ENCODE data around the gene PLEKHA6.

- PRO-cap, result no peak
Observed at GRCh38 chr1:203520042-203520656, 26.2 kb downstream of the OPTC start.

DNA sequence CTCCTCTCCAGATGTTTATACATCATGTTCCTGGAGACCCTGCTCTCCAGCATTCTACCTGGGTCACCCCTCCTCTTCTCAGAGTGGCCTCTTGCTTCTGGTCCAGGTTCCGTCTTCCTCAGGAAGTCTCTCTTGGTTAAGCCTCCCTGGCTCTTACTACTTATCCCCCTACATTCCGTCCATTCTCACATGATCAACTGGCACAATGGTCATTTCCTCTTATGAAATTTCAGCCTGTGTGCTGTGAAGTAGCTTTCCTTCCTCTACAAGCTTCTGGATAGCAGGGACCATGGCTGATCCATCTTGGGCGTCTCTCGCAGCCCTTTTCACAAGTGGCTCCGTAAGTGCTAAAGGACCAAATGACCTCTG, 33.9 kb upstream of the ATP2B4 start:
- PRO-cap, result no peak

DNA sequence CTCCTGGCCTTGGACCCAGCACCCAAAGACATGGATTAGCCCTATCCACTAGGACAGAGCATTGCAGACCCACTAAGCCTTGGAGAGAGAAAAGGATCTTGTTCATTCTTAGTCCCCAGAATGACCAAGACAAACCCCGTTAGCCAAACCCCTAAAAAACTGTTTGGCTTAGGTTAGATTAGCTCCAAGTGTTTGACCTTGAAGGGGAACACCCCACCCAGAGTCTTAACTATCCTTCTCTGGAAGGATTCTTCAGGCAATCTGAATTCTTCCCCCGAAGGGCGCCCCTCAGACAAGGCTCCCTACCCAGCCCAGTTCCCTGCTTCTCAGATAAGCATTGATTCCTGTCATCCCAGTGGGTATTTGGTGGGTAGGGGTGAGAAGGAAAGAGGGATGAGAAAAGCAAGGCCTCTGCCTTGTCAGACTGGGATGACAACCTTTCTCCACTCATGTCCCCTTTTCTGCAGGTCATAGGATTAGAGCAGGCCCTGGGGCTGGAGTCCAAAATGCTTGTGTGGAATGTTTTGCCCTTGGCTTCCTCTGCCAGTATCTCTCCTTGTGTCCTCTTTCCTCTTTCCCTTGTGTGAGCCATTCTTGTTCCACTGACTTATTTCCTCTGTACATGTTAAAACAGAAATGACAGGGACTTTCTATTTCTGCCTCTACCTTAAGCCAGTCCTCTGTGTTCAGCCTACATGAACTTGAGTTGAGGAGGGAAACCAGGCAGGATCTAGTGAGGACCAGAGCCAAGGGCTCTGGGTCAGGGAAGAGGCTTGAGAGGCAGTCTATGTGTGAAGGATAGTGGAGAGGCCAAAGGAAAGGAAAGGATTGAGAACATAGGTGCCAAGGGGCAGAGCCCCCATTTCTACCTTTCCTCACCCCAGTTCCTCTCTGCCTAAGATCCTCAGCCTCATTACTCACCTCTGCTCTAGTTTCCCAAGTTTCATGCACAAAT, 4.0 kb downstream of the ATP2B4 start:
- PRO-cap, result no peak

GRCh38 chr1:203649299-203649790, 22.7 kb downstream of the ATP2B4 start:
- PRO-cap, result no peak

DNA sequence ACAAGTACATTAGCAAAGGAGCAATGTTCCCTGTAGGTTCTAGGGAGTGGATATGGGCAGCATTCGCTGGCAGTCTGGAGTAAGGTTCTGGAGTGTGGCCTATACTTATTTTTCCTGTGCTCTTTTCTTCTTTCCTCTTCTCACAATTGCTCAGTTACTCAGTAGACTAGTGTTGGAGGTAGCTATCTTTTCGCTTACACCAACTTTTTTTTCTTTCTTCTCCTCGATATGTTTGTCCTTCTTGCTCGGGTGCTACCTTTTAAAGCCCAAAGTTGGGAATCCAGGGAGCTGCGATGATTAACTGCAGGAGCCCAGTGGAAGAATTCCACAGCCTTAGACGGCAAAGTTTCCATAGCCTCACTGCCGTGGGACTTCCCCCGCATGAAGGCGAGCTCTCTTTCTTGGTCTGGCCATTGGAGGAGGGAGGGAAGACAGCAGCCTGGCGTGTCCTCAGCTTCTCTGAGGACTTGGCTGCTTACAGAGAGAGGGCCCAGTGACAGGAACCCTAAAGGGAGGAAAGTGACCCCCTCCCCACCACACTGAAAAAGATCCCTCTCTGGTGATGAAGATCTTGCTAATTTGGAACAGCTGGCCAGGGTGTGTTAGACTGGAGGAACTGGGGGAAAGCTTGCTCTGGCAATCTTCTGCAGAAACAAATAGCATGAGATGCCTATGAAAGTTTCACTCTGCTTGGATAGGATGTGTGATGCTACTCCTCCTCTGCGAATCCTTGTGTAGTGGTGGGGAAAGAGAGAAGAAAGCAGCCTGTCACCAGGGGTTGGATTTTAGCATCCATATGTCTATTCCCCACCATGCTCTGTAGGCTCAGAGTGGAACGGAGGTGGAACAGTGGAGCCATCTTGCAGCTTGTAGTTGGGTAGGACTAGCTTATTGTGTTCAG, 41.0 kb downstream of the ATP2B4 start:
- PRO-cap, result no peak

GRCh38 chr1:203672362-203672940, 45.8 kb downstream of the ATP2B4 start:
- PRO-cap, result no peak

- PRO-cap, result bidirectional peak, plus-strand start at chr1:203796106, minus-strand start at chr1:203796176; bidirectional peak, plus-strand start at chr1:203796490, minus-strand start at chr1:203796468
Observed at GRCh38 chr1:203795785-203796696, 618 bp downstream of the ZBED6 start.

DNA sequence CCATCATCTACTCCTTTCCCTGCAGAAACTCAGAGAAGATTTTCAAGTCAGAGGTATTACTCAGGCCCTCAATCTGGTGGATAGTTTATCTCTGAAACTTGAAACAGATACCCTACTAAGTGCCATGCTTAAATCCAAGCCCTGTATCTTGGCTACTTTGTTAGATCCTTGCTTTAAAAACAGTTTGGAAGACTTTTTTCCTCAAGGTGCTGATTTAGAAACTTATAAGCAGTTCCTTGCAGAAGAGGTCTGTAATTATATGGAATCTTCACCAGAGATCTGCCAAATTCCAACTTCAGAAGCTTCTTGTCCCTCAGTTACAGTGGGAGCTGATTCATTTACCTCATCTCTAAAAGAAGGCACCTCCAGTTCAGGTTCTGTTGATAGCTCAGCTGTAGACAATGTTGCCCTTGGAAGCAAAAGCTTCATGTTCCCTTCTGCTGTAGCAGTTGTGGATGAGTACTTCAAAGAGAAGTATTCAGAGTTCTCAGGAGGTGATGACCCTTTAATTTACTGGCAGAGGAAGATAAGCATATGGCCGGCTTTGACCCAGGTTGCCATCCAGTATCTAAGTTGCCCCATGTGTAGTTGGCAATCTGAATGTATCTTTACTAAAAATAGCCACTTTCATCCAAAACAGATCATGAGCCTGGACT, 4.4 kb downstream of the ZBED6 start:
- PRO-cap, result no peak

- PRO-cap, result no peak
Observed at GRCh38 chr1:204041441-204041812, 31.5 kb upstream of the SOX13 start.

DNA sequence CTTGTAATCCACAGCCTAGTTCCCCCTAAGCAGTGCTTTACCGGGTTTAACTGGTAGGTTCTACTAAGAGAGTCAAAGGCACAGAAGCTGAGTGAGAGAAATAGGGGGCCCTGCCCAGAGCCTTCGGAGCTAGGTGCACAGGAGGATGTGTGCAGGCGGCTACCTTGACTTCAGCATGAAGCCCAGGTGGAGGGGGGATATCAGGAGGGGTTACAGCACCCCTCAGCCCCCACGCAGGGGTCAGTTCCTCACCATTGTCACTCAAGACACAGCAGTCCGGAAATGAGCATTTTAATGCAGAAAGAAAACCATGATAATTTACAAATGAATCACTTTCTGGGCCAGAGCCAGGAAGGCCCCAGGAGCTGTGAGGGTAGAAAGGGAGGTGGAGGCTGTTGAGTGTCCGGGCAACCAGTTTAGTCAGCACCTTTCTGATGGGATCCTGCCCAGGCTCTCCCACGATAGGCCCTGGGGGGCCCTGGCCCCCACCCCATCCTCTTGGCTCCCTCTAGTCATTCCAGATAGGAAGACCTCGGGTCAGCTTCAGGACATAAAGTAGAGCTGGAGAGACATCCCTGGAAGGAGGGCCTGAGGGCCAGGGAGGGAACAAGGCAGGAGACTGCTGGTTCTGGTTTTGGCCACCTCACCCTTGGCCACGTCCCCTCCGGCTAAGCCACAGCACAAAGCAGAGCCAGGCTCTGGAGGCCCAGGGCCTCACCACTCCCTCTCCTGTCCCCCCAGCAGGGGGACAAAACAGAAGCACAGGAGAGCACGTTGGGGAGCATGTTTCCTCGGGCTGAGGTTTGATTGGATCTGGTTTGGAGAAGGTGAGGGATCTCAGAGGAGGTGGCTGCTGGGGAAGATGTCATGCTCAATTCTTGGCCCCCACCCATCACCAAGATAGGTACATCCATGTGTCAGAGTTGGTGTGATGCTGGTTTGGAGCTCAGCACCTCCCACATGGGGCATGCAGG, 20.8 kb downstream of the ETNK2 start:
- PRO-cap, result no peak

DNA sequence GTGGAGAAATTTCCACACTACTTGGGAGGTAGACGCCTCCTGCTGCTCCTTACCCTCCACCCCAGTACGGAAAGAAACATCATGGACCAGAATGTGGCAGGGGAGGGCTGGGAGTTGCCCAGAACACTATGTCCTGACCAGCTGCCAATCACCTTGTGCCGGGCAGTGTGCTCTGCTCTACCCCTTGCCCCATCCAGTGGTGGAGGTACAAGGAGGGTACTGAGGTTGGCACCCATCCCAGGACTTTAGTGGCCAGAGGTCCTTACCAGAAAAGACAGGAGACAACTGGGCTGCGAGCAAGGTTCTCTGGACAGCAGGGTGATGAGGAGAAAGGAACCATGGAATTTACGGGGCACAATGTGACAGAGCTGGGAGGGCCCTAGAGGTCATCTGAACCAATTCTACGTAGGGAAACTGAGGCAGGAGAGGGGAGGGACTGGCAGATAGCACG, 1.6 kb downstream of the ETNK2 start:
- PRO-cap, result no peak

DNA sequence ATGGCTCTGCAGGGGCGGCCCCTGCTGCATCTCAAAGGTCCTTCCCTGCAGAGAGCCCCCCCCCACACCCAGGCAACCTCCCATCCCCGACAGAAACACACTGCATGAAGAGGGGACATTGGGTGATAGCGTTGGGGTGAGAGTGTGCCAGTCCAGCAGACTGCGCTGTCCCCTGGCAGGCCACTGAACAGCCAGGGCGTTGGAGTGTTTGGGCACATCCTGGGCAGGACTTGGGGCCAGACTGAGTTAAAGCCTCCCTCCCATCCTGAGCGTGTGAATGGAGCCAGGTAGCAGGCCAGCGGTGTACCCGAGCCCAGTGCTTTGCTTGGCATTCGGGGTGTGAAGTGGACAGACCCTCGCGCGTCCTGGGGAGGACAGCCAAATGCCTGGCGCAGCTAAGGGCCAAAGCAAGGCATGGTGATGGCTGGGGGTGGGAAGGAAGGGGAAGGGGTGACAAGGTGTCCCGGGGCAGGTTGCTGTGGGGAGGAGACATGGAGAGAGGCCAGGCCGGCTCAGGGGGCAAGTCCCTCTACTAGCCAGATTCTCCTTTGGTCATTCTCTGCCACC, 677 bp upstream of the ETNK2 start:
- PRO-cap, result no peak

DNA sequence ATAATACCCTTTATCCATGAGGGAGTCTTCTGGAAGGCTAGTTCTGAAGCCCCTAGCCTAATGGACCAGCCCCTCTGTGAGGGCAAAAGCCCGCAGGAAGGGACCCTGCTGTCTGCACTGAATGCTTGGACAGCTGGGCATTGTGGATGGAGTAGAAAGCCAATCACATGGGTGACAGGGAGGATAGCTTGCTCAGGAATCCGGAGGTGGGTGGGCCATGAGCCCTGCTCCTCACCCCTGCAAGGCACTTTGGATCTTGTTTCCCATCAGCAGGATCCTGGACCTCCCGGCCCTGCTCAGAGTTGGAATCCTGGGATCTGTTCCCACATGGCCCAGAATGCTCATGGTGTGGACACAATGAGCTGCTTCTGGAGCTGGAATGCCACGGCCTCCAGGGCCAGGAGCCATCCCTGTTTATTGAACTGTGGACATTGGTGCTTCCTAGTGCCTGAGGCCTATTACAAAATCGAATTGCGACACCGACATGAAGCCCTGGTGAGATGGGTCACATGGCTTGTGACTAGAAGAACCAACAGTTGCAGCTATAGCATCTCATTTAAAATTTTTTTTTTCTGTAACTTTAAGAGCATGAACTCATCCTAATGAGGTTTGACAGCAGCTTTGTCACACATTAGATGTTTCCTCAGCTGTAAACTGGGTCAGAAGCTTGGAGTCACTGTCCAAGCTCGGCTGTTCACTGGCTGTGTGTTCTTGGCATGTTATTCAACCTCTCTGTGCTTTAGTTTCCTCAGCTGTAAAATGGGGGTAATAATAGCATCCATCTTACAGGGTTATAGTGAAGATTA, 40.3 kb upstream of the GOLT1A start:
- PRO-cap, result no peak

DNA sequence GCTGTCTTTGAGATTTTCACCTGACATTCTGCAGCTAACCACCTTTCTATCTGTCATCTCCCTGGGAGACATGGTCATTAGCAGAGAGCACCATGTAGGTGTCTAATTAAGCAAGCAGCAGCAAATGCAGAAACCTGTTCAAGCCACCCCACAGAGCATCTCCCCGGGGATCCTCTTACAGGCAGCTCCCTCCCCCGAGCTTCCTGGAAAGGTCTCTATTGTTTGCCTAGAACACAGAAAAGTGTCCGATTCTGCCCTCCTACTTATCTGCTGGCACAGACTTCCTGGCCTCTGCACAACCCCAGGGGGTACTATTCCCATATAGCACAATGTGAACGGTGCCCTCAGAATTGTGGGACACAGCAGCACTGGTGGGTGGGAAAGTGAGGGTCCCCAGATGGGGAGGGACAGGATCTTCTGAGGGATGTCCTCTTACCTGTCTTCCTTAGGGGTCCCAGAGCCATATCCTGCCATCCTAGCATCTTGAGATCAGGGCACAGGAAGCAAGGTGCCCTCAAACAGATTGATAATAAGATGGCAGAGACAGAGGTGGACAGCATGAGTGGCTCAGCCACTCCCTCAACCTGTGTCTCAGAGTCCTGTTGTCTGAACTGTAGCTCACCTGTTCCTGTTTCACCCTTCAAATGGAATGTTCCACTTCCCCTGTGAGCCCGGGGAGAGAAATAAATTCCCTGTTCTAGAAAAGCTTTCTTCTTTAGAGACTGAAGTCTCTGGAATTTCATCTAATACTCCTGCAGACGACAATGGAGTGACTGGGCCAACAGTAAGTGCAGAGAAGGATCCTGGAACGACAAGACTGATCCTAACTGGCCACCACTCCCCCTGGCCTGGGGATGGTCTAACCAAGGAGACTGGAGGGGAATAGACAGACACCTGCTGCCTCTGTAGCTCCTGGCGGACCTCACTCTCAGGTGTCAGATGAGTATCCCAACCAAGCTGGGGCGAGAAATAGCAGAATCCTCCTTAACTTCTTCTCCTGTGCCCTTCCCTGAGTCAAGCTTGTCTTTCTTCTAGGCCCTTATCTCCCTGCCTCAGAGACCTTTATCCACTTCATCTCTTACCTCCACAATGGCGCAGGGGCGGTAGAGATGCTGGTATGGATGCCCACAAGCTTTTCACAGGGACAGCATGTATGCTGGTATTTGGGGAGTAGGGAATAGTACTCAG, 45.7 kb downstream of the PLEKHA6 start:
- PRO-cap, result no peak

DNA sequence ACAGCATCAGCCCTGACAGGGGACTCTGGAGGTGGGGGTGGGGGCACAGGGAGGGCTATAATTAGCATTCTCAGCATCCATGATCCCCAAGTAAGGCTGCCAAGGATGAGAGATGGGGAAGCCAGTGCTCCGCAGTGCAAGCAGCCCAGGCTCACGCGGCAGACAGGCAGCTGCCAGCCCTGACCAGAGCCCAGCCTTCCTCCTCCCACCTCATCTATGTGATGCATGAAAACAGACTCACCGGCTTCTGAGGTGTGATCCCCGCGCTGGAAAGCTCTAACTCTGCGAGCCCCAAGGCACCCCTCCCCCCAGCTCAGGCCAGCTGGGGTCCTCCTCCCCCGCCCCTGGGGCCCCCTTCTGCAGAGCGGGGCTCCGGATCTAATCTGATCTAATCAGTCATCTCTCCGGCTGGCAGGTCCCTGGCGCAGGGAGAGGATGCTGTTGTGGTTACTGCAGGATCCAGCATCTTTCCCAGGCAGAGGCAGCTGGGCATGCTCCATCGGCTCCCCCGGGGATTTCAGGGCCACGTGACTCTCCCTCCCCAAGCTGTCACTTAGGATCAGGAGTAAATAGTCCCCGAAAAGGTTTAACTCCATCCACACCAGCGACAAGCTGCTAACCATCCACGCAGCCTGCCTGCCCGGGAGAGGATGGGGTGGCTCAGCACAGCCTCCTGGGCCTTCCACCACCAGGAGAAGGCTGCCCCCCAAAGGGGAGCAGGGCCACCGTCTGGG, at the start of gene PLEKHA6:
PLEKHA6 (minus strand) TSS at position 477 of the 734 bp plus-strand sequence.
- PRO-cap, result no peak

DNA sequence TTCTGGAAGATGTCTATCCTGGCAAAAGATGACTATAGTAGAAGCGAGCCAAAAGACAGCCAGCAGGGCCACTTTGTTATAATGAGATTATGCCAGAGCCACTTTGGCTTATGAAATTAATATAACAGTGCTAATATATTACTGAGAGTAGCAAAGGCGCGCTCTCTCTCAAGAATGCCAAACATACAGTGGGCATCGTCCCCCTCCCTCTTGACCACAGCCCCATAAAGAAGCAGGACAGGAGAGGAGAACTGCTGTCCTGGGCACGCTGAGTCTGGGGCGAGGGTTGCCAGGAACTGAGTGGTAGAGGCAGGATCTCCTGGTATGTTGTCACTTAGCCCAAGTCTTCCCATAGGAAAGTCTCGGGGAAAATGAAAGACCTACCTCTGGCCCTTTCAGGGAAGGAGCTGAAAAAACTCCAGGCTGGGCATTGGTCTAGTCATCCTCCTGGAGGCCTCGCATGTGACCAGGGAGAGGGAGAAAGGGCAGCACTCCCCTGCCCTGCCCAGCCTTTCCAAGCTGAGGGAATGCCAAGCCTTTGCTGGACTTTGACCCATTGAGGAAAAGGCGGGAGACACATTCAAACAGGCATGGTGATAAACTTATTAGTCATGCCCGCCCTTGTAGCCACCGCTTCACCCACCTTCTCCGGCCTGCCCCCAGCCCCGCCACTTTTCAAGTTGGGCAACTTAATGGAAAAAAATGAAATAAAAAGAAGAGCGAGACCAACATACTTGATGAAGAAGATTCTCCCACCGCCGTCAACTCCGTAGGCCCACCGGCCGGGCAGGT, 17.3 kb upstream of the PLEKHA6 start:
- PRO-cap, result no peak

DNA sequence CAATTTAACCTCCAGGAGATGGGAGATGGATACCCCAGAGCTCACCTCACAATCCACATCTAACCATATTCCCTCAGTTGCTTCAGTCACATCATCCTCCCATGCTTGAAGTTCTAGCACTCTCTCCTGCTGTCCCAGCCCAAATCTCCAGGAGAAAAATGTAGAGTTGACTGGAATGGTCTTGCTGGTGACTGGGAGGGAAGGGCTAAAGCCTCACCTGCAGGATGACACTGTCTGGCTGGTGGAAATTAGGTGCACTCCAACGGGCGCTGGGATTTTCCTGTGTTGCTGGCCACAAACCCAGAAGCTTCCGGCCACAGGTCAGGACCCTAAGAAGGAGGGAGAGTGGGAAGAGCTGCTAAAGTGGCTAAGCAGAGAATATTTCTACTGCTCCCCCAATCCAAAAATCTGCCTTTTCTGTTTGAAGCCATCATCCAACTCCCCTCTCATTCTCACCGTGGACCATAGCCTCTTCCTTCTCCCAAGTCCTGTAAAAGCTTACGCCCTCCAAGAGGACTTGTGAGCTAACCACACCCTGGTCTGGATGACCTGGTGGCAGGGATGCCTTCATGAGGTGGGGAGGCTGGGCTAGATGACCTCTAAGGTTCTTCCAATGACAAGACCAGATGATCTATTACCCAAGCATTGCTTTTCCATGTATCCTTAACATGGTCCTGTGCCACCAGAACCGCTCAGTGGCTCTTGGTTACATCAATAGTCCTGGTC, 37.5 kb upstream of the PPP1R15B start:
- PRO-cap, result no peak

DNA sequence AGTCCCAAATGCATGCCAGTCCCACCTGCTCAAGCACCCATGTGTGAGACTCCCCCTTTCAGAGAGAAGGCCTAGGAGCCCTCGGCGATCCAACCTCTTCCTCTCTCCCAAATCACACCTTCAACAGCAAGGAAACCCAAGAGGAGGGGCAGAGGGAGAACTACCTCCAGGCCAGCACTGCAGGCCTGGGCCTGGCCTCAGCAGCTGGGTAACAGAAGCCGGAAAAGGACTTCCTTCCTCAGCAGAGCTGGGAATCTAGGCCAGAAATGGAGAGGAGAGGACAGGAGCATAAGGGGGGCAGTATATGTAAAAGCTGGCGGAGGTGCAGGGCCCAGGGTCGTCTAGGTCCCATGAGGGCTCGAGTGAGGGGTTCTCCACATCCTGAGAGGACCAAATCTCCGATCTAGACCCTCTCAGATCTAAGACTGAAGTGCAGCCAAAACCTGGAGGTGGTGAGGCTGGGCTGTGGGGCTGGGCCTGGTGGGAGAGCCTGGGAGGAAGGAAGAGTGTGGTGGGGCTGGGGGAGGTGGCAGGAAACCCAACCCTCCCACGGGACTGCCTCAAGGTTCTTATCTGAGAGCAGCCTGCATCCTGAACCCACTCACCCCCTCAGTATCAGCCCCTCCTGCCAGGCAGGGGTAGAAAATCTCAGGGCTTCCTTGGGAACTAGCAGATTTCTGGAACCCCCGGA, 33.2 kb downstream of the PIK3C2B start:
- PRO-cap, result no peak

GRCh38 chr1:204465166-204466225, 29.1 kb downstream of the PIK3C2B start:
- PRO-cap, result no peak

DNA sequence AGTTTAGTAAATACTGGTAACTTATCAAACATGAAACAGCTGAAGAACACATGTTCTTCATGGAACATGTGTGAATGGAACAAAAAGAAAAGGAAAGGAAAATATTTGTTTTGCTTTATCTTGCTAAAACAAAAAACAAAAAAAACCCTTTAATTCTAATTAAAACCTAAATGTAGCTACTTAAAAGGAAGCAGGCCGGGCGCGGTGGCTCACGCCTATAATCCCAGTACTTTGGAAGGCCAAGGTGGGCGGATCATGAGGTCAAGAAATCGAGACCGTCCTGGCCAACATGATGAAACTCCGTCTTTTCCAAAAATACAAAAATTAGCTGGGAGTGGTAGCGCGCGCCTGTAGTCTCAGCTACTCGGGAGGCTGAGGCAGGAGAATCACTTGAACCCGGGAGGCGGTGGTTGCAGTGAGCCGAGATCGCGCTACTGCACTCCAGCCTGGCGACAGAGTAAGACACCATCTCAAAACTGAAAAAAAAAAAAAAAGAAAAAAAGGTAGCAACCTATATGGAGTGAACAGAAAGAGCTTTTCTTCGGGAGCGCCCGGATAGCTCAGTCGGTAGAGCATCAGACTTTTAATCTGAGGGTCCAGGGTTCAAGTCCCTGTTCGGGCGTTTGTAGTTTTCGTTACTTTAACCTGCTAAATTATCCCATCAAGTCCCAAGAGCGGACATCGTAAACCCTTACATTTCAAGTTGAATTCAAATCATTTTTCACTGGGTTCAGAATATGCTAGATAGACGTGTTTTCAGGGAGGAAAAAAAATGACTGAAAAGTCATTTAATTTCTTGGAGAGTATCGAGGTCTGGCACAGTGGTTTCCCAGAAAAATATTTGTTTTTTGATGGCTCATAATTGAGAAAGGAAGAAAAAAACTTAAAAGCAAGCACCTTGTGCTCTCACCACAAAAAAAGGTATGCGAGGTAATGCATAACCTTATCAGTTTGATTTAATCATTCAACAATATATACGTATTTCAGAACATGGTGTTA, 9.9 kb upstream of the MDM4 start:
- PRO-cap, result bidirectional peak, plus-strand start at position 544 of the sequence, minus-strand start at position 478 of the sequence

Measured in A673 (cell line).